ENCODE data around the genes GBP4 and LRRC8B.

- PRO-cap: no peak
- RAMPAGE, long total RNA: no peak
Observed at GRCh38 chr1:85253190-85253766, 6.2 kb downstream of the C1orf52 start.

- PRO-cap: no peak
- RAMPAGE, long total RNA: no peak
Observed at GRCh38 chr1:85320032-85320277, 43.5 kb upstream of the BCL10 start.

GRCh38 chr1:85440065-85440361, 24.9 kb downstream of the DDAH1 start:
- PRO-cap: no peak
- RAMPAGE, long total RNA: no peak

GRCh38 chr1:85471046-85471353, 6.0 kb upstream of the DDAH1 start:
- PRO-cap: no peak
- RAMPAGE, long total RNA: no peak

- PRO-cap: bidirectional peak, plus-strand start at chr1:85578771, minus-strand start at chr1:85578482
- RAMPAGE, long total RNA: no peak
Observed at GRCh38 chr1:85578674-85579018, 1.9 kb upstream of the CCN1 start.

DNA sequence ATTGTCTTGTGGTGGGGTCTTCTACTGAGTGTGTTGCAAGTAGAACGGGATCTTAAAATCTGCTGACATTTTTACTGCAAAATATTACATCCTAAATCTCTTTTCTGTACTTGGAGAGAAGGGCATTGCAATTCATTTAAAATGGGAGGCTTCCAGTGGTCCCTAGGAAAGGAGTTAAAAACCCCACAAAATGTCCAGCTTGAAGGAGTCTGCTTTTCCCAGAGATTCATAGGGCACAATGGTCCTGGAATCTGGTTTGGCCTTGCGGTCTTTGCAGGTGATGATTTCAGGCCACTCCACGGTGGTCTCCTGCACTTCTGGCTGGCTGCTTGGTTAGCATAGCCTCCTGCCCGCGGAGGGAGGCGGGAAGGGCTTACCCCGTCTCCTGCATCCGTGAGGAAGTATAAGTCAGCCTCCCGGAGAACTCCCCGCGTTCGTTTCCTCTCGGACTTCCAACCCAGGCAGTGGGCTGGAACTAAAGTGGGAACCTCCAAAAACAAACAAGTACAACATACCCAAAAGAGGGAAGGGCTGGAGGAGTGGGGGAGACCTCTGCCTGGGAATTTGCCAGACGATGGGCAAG, 1.1 kb upstream of the CCN1 start:
- PRO-cap: bidirectional peak, plus-strand start at position 404 of the sequence, minus-strand start at position 395 of the sequence
- RAMPAGE, long total RNA: no peak

- PRO-cap: no peak
- RAMPAGE, long total RNA: no peak
Observed at GRCh38 chr1:85584114-85584963, 3.8 kb downstream of the CCN1 start.

GRCh38 chr1:86355808-86356845, 40.0 kb downstream of the ODF2L start:
- PRO-cap: no peak
- RAMPAGE, long total RNA: no peak

DNA sequence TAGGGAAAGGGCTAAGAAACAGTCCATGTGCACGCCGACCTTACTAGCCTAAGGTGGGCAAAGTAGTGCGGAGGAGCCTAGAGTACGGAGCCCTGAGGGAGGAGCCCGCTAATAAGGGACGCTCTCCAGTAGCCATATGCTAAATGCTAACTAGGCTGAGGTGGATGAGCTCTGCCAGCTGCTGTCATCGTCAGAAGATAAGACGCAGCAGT, 35.0 kb downstream of the CLCA1 start:
- PRO-cap: no peak
- RAMPAGE, long total RNA: no peak

GRCh38 chr1:86705046-86705940, 917 bp downstream of the SH3GLB1 start:
- PRO-cap: bidirectional peak, plus-strand start at chr1:86705258, minus-strand start at chr1:86705165; unidirectional peak, minus-strand start at chr1:86705368
- RAMPAGE, long total RNA: no peak

- PRO-cap: unidirectional peak, plus-strand start at chr1:87329651
- RAMPAGE, long total RNA: no peak
Observed at GRCh38 chr1:87329576-87329793, 805 bp downstream of the LMO4 start.

DNA sequence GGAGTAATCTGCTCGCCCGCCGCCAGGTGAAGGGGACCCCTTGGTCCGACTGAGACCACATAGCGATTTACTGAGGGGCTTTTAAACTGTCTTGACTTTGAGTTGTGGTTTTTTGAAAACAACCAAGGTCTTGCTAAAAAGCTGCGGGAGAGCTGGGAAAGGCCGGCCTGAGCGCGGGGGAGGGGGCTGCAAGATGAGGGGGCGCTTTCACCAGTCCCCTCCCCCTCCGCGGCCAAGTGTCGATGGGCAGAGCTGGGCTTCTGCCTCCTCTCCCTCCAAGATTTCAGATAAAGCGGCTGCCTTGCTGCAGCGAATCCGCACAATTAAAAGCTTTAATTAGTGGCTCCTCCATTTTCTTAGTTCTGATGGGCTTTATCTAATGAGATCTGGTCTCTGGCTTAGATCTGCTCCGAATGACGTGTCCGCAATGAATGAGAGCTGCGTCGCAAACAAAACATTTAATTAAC, 5.9 kb downstream of the LMO4 start:
- PRO-cap: no peak
- RAMPAGE, long total RNA: no peak

DNA sequence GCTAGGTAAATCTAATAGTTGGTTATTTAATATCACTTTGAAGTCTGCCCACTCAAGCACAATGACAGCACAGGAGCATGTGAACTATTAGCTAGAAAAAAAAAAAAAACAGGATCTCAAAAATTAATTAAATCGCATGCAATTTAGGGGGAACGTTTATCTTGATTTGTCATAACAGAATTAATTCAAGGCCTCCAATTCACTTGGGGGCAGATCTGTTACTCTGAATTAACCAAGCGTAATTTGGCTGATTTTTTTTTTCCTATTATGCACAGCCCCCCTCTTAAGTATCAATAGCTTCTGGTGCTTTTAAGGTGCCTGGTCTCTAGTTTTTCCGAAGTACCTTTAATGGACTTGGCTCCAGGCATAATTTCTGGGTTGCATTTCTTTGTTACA, 7.1 kb downstream of the LMO4 start:
- PRO-cap: no peak
- RAMPAGE, long total RNA: no peak

DNA sequence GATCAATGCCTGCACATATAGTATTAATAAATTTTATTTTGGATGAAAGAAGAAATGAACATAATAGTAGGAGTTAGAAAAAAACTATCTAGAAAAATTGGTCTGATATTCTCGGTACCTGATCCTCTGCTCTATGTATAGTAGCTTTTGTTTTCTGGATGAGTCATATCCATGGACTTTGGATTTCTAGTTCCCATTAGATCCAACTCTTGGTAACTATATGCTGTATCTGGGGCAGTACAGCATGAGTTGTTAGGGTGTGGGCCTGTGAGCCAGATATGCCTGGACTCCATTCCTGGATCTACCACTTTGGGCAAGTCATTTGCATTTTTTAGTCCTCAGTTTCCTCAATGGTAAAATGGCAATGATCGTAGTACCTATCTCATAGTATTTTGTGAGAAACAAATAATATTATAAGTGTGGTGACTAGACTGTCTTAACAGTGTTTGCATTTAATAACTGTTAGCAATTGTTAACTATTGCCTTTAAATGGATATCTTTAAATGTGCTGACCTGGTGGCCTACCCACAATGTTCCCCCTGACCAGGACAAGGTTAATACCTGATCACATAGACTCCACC, 372.1 kb upstream of the PKN2 start:
- PRO-cap: no peak
- RAMPAGE, long total RNA: no peak

GRCh38 chr1:88990116-88990697, 2.2 kb downstream of the KYAT3 start:
- PRO-cap: no peak
- RAMPAGE, long total RNA: no peak

- PRO-cap: unidirectional peak, plus-strand start at chr1:89198338; bidirectional peak, plus-strand start at chr1:89198596, minus-strand start at chr1:89198573; bidirectional peak, plus-strand start at chr1:89199001, minus-strand start at chr1:89198942
- RAMPAGE, long total RNA: no peak
Observed at GRCh38 chr1:89198136-89199169, at the start of gene GBP4. TSS of gene GBP4 (minus strand) at chr1:89198942.

DNA sequence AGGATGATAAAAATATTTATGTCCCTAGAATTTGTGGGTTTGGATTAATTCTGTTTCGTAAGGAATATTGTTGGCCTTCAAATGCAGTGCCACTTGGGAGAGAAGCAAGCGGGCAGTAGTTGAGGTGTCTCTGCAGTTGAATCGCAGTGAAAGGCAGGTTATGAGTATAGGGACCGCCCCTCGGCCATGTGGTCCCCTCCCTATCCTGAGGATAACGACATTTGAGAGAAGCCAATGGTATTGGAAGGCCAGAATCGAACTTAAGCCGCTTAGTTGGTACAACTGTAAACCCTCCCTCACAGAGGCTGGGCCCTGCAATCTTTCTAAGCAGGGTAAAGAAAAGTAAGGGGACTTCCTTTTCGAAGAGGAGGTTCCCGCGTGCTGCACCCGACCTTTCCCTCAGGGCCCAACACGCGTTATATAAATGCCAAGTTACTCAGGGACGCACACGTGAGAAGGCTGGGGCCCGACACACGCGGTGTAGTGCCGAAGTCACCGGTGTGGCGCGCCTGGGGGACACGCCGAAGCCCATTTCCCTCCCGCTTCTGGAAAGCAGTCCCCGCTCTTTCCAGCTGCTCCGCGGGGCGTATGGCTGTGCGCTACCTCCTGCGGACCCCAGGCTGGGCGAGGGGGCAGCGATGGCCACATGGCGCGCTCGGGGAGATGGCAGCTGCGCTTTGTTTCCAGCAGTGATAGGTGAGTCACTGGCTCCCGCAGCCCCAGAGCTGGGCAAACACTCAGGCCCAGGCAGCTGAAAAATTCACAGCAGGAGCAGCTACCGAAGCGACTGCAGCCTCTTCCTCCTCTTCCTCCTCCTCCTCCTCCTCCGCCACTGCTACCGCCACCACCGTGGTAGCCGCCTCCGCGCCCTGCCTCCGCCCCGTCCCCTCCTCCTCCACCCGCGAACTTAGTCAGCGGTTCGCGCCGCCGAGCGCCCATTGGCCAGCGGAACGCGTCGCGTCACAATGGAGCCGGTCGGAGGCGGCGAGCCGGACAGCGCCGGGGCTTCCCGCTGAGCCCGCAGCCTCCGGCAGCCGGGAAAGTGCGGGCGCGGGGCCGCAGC, at the start of gene LRRC8B:
TSS of gene LRRC8B (plus strand) at position 938 of the 1,063 bp plus-strand sequence.
- PRO-cap: bidirectional peak, plus-strand start at position 451 of the sequence, minus-strand start at position 396 of the sequence; bidirectional peak, plus-strand start at position 965 of the sequence, minus-strand start at position 834 of the sequence
- RAMPAGE, long total RNA: no peak

GRCh38 chr1:89545211-89546083, 20.8 kb downstream of the LRRC8B start:
- PRO-cap: no peak
- RAMPAGE, long total RNA: no peak

GRCh38 chr1:89688141-89689472, 55.7 kb downstream of the LRRC8C start:
- PRO-cap: no peak
- RAMPAGE, long total RNA: no peak

- PRO-cap: no peak
- RAMPAGE, long total RNA: no peak
Observed at GRCh38 chr1:89760516-89760962, 60.3 kb upstream of the LRRC8D start.